GM23338 (cell line): ENCODE data around the genes GALK1, TRIM47, TEN1, EVPL and UBALD2.

- PRO-cap: no peak
- RAMPAGE, long total RNA: no peak
Observed at GRCh38 chr17:75641279-75641852, 4.7 kb upstream of the SMIM6 start.

- PRO-cap: no peak
- RAMPAGE, long total RNA: no peak
Observed at GRCh38 chr17:75698750-75699149, 22.5 kb upstream of the ITGB4 start.

- PRO-cap: bidirectional peak, plus-strand start at chr17:75764777, minus-strand start at chr17:75764808; bidirectional peak, plus-strand start at chr17:75765121, minus-strand start at chr17:75765192
- RAMPAGE, long total RNA: no peak
Observed at GRCh38 chr17:75764574-75765621, at the start of gene GALK1. GALK1 (minus strand) TSS chr17:75765192.

DNA sequence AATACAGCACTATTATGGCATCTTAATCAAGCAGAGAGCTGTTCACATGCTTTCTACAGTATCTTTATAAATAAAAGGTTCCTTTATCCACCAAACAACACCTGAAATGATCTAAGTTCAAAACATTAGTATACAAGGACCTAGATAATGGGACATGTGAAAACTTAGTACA is 2.4 kb downstream of the H3-3B start:
- PRO-cap: unidirectional peak, minus-strand start at position 111 of the sequence
- RAMPAGE, long total RNA: no peak

GRCh38 chr17:75873524-75874033 is 4.8 kb downstream of the TRIM47 start:
- PRO-cap: no peak
- RAMPAGE, long total RNA: no peak

- PRO-cap: unidirectional peak, plus-strand start at chr17:75877359
- RAMPAGE, long total RNA: no peak
Observed at GRCh38 chr17:75876995-75877700, 1.2 kb downstream of the TRIM47 start.

- PRO-cap: bidirectional peak, plus-strand start at chr17:75878729, minus-strand start at chr17:75878581
- RAMPAGE, long total RNA: no peak
Observed at GRCh38 chr17:75878254-75879301, at the start of gene TRIM47. TRIM47 (minus strand) TSS chr17:75878581.

DNA sequence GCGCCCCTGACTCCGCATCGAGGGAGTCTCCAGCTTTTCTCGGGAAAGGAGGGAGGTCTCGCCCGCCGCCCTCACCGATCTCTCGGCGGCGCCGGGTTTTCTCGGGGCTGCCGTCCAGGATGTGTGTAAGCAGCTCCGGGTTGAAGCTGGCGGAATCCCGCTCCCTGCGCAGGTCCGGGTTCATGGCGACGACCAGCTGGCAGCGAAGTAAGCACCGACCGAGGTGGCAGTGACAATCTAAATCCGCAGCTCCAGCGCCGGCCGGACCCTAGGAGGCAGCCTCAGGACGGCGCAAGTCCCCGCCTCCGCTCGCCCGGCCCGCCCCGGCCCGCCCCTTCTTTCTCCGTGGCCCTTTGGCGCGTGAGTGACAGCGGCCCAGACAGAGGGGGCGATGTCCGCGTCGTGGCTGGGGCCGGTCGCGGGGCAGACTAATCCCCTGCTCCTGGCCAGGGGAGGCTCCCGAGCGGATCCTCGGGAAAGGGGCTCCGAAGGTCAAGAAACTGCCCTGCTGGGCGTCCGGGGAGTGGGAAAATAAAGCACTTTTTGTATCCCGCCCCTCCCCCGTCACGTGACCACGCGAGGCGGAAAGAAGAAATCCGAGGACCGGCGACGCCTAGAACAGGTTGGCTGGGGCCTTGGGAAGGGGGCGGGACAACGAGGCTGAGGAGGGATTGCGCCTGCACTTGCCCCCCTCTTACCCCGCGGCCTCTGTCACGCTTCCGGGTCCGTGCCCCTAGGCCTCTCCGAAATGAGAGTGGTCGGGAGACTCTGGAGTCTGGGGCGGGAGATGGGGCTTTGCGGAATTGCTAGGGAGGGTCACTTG is at the start of gene TEN1:
TEN1 (plus strand) TSS at position 351 of the 823 bp plus-strand sequence.
- PRO-cap: bidirectional peak, plus-strand start at position 235 of the sequence, minus-strand start at position 239 of the sequence; bidirectional peak, plus-strand start at position 693 of the sequence, minus-strand start at position 710 of the sequence
- RAMPAGE, long total RNA: no peak

GRCh38 chr17:75983475-75984495 is 4.7 kb downstream of the TEN1 start:
- PRO-cap: unidirectional peak, plus-strand start at chr17:75983811; bidirectional peak, plus-strand start at chr17:75984156, minus-strand start at chr17:75983983
- RAMPAGE, long total RNA: no peak

GRCh38 chr17:76009582-76010796 is 9.3 kb downstream of the CDK3 start:
- PRO-cap: no peak
- RAMPAGE, long total RNA: no peak

GRCh38 chr17:76026823-76027872 is at the start of gene EVPL:
EVPL (minus strand) TSS chr17:76027306.
- PRO-cap: no peak
- RAMPAGE, long total RNA: no peak

GRCh38 chr17:76060815-76061353 is 11.4 kb downstream of the SRP68 start:
- PRO-cap: no peak
- RAMPAGE, long total RNA: no peak

- PRO-cap: no peak
- RAMPAGE, long total RNA: no peak
Observed at GRCh38 chr17:76061354-76061658, 11.0 kb downstream of the SRP68 start.

DNA sequence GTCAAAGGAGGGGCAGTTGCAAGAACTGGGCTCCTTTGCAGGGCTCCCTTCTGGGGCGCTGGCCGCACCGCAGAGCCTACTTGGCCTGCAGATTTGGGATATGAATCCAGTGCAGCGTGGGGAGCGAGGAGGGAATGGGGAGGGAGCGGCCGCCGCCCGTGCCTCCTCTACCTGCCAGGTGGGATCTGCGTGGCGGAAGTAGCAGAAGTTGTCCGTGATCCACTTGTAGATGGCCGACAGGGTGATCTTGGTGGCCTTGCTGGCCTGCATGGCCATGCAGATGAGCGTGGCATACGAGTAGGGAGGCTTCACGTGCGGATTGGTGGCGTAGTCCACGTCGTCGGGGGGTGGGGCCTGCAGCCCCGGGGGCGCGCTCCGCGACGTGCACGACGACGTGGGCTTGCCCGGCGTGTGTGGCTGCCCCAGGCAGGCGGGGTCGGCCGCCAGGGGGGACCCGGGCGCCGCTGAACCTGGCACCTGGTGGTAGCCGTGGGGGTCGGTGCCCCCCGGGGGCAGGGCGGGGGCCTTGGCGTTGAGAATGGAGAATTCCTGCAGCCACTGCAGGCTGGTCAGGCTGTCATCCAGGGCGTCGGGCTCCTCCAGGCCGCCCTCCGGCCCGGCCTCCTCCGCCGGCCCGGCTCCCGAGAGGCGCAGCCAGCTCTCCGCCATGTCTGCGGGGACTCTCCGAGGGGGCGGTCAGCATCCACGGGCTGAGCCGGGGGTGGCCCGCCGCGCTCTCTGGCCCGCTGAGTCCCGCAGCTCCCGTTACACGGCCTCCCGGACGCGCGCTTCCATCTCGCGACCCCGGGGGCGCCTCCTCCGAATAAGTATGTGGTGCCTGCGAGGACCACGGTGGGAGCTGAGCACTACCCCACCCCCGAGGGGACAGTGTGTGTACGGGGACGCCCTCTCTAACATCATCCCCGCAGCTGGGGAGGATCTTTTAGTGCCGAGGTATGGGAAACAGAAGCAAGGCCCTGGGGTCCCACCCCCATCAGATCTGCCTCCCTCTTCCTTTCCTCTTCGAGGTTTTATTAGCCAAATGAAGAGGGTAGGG is 990 bp downstream of the FOXJ1 start:
- PRO-cap: bidirectional peak, plus-strand start at position 410 of the sequence, minus-strand start at position 282 of the sequence
- RAMPAGE, long total RNA: no peak

- PRO-cap: no peak
- RAMPAGE, long total RNA: no peak
Observed at GRCh38 chr17:76260597-76260924, 4.6 kb upstream of the UBALD2 start.

GRCh38 chr17:76265029-76265794 is at the start of gene UBALD2:
UBALD2 (plus strand) TSS chr17:76265348.
- PRO-cap: bidirectional peak, plus-strand start at chr17:76265353, minus-strand start at chr17:76264923; bidirectional peak, plus-strand start at chr17:76265618, minus-strand start at chr17:76265547
- RAMPAGE, long total RNA: no peak

DNA sequence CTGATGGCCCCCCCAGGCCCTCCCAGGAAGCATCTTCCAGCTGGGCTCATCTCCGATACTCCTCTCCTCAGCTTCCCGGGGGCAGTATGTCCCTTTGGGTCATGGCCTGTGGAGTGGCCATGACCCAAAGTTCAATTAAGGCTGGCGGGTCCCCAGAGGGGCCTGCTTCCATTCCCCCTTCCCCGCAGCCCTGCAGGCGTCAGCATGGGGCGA is 6.4 kb downstream of the UBALD2 start:
- PRO-cap: no peak
- RAMPAGE, long total RNA: no peak

- PRO-cap: no peak
- RAMPAGE, long total RNA: no peak
Observed at GRCh38 chr17:76361795-76362283, 8.1 kb upstream of the PRPSAP1 start.

- PRO-cap: no peak
- RAMPAGE, long total RNA: no peak
Observed at GRCh38 chr17:76426679-76427396, 26.1 kb downstream of the UBE2O start.

DNA sequence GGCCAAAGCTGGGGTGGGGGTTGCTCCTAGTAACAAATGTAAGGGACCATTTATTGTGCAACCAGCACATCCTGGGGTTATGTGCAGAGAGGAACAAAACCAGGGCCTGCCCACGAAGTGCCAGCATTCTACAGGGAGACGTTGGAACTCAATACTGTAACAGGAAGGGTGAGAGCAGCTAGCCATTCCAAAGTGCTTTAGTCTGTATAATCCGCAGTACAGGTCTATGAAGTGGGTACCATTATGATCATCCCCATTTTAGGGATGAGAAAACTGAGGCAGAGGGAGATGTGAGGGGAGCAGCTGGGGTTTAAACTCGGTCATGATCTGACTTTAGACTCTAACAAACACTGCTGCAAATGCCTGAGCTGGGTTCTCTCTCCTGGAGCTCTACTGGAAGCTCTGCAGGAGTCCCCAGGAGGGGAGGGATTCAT is 1.3 kb upstream of the RHBDF2 start:
- PRO-cap: no peak
- RAMPAGE, long total RNA: no peak